Metastatic Lung Carcinoma in the Adrenal Gland (tissue), 1 donor: ENCODE measurements around a stretch of chr16.

- PRO-cap = no peak
These were observed 28.3 kb upstream of the SLC7A5 start for GRCh38 chr16:87897479-87898132.

DNA sequence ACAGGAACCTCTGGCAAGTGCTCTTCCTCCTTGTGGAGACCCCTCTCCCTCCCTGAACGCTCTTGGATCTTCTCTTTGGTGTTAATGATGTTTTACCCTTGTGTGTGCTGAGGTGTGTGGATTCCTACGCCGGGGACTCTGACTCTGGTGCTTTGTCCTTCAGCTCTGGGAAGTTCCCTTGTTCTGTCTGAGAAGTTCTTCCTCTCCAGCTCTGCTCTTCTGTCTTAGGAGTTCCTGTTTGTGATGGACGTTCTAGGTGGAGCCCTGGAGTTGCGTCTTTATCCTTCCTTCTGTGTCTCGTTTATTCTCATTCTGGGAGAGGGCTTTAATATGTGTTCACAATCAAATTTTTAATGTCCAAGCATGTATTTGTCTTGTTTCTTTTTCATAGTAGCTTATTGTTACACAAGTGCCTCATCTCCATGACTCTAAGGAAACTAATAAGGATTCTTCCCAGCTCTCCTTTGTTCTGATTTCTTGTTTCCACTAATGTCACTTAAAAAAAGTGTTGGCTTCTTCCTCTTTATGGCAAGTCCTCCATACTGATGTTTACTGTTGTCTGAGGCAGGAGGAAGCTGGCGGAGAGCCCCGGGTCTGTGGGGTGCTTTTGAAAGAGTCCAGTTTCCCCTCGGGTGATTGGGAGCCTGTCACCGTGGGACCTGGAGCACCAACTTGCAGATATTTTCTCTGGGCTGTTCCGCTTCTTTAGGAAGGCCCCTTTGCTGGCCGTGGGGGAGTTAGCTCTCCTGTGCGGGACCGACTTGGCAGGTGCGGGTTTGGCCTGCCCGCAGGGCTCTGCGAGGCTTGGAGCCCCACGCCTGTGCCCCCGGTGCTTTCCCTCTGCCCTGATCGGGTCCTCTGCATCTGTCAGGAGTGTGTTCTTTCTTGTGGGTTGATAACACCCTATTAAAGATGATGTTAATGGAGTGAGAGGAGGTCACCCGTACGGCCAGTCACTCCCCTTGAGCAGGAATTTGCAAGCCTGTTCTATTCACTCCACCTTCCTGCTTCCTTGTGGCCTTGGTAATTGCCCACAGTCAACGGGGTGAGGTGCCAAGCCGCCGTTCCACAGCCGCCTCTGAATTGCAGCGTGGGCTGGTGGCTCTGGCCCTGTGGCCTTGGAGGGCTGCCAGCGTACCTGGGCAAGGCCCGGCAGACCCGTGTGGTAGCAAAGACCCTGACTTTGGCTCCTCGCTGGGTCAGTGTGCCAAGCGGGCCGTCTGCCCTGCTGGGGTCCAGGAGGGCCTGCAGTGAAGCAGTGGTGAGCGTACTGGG, 3.1 kb downstream of the BANP start:
- PRO-cap = bidirectional peak, plus-strand start at position 243 of the sequence, minus-strand start at position 146 of the sequence

GRCh38 chr16:87982379-87982782, 31.1 kb downstream of the BANP start:
- PRO-cap = no peak

GRCh38 chr16:87986480-87986794, 35.2 kb downstream of the BANP start:
- PRO-cap = no peak

- PRO-cap = no peak
These were observed 135.5 kb downstream of the BANP start for GRCh38 chr16:88086670-88087192.

DNA sequence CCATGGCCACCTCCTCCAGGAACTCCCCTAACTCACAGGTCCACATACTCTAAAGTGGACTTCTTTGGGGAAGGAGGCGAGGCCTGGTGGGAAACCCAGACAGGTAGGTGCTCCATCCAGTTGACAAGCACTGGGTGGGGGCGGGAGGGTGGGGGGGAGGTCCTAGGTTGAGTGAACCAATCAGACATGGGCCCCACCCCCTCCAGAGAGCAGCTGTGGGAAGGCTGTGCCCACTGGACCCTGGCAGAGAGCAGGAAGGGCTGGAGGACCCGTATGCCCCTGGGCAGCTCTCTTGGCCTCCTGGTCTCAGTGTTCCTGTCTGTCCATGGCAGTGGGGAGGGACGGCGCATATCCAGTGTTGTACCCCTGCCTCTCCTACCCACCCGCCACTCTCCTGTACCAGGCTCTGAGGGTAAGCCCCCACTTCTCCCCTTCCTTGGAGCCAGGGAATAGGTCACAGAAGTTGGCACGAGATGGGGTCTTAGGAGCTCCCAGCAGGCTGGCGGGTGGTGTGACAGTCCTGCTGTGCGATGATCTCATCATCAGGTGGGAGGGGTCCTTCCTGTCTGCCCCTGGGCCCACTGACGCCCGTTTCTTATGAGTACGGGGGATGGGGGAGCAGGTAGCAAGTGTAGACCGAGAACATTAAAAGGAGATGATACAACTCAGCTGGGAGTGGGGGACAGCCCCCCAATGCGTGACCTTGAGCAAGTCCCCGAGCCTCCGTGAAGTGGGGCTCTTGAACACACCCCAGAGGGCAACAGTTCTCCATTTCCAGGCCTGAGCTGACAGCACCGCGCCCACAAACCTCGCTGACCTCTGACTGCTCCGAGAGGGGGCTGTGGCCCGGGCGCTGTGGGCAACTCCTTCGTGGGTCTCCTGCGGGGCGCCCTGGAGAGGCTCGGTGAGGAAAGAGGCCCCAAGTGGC, 1.3 kb upstream of the ZFPM1 start:
- PRO-cap = no peak

GRCh38 chr16:88508973-88509993, 56.2 kb downstream of the ZFPM1 start:
- PRO-cap = no peak

- PRO-cap = no peak
These were observed 57.2 kb downstream of the ZFPM1 start for GRCh38 chr16:88510148-88510720.

GRCh38 chr16:88531747-88532348, 38.4 kb upstream of the ZC3H18 start:
- PRO-cap = no peak

DNA sequence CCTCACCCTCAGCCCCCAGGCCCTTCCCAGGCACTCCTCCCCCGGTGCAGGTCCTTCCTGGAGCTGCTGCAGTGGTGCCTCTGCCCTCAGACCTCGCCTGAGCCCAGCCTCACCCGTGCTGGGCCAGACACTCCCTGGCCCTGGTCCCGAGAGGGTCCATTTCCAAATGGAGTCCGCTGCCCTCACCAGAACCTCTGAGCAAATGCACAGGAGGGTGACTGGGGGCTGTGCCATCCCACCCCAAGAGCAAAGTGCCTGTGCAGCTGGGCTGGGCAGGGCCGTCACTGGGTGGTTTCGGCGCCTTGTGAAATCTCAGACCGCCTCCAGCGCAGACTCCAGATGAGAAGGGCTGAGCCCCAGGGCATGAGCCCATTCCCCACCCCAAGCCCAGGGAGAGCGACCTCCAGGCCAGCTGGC, 705 bp downstream of the CYBA start:
- PRO-cap = no peak

DNA sequence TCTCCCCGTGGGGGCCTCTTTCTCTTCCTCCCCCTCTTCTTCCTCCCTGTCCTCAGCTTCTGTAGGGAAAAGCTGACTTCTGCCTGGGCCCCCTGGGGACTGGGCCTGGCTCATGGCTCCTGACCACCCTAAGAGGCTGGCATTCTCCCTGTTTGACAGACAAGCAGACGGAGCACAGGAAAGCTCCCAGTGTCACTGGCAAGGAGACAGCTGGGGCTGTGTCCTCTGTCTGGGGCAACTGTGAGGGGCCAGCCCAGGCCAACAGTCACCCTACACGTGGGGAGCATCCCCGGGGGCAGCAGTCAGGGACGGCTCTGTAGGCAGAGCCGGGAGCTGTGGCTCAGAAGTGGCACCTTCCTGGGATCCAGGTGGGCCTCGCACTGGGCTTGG, 14.4 kb downstream of the CTU2 start:
- PRO-cap = no peak

DNA sequence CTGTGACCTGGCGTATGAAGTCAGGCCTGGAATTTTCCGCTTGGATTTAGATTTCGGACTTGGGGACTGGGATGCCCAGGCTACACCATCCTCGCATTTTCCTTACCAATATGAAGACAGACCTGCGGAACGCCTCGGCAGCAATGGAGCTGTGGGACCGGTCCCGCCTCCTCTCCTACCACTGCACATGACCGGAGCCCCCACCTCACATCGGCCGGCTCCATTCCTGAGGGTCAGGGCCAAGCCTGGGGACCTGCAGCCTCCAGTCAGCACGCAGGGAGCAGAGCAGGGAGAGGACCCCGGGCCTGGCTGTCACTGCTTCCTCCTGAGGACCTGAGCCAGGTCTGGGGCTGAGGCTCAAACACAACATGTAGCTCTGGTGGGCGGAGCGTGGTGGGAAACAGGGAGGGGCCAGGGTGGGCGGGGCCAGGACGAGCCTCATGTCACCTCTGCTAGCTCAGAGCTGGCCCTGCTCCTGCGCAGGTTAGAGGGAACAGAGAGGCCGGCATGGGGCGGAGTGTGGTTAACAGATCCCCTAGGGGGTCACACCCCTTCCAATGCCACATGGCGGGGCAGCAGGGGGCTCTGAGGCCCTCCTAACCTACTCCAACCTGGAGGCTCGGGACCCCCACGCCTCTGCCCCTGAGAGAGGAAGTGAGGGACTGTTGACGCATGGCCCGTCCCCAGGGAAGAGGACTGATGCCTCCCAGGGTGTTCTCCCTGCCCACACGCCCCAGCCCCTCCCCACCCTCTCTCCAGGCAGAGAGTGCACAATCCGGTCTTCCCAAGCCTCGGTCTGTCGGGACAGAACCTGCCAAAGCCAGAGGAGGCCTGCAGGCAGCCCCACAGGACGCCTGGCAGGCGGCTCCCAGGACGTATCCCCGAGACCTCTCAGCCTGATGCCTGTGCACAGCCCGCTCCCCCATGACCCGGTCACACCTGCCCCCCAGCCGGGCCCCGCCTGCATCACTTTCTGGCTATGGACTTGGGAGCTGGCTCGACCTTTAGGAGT, 15.3 kb downstream of the PIEZO1 start:
- PRO-cap = bidirectional peak, plus-strand start at position 487 of the sequence, minus-strand start at position 346 of the sequence; unidirectional peak, plus-strand start at position 762 of the sequence; unidirectional peak, plus-strand start at position 787 of the sequence

- PRO-cap = no peak
These were observed 11.1 kb downstream of the PIEZO1 start for GRCh38 chr16:88773805-88774528.

GRCh38 chr16:88779500-88780729, 5.1 kb downstream of the PIEZO1 start:
- PRO-cap = no peak

- PRO-cap = no peak
These were observed 5.4 kb upstream of the PIEZO1 start for GRCh38 chr16:88790300-88790940.

DNA sequence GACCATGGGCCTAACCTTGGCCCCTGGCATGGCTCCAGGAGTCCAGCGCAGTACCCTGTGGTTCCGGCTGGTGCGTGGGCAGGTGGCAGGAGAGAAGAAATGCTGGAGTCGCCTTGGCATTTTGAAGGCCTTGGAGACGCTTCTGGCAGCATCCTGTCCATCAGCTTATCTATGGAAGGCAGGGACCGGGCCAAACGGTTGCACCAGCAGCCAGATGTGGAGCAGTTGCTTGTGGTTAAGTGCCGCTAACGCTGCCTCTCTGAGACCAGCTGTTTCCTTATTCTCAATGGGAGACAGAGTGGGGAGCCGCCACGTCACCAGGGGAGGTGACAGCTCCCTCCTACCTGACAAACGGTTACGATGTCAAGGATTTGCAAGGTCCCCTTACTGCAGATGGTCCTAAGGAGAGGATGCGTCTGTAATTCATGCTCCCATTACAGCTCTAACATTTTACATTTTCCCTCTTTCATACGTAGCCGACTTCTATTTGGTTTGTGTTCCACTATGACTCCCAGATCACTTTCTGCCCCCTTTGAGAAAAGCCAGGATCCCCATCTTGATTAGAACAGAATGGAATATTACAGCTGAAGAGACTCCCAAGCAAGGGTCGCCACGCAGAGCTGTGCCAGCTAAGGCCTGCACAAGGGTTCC, 3.6 kb upstream of the CDT1 start:
- PRO-cap = no peak

DNA sequence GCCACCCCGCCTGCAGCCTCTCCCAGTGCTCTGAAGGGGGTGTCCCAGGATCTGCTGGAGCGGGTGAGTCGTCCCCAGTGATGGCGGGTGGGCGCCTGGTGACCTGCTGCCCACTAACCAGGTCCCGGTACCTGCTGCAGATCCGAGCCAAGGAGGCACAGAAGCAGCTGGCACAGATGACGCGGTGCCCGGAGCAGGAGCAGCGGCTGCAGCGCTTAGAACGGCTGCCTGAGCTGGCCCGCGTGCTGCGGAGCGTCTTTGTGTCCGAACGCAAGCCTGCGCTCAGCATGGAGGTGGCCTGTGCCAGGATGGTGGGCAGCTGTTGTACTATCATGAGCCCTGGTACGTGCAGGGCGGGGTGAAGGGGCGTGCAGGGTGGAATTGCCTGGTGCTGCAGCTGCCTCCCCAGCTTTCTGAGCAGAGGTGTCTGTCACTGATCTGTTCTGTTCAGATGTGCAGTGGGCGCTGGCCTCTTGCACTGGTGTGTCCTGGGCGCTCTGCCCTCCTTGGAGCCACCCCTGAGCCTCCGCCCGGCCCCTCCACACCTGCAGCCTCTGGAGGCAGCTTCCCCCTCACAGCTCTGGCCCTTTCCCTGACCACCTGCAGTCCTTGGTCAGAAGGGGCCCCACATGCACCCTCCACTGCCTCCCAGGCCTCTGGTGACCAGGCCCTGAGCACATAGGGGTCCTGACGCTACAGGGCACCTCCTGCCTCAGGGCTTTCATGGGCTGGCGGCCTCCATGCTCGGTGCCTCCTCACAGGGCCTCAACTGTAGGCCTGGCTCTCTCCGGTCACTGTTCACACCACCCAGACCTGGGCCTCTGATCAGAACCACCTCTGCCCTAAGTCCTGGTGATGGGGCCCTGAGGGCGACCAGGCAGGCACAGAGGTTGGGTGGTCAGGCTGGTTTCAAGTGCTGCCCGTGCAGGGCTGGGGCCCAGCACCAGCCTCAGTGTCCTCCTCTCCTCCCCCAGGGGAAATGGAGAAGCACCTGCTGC, 3.9 kb downstream of the CDT1 start:
- PRO-cap = no peak

DNA sequence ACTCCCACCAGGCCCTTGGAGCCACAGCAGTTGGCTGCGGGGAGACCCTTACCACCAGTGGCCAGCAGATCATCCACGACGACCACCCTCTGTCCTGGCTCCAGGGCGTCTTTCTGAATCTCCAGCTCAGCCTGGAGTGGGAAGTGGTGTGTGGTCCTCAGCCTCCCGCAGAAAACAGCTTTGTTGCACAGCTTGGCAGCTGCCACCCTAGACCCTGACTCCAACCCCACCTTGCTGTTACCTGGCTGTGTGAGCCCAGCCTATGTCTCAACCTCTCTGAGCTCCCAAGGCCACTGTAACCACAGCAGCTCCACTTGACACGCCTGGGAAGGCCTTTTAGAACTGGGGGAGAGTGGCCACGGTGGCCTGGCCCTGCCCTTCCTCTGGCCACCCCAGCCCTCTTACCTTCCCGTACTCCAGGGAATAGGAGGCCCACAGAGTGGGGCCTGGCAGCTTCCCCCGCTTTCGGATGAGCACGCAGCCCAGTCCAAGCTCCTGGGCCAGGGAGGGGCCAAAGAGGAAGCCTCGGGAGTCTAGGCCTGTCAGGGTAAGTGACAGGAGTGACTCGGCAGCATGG, 1.6 kb downstream of the APRT start:
- PRO-cap = no peak

- PRO-cap = no peak
These were observed 13.7 kb downstream of the GALNS start for GRCh38 chr16:88842920-88843522.

- PRO-cap = no peak
These were observed 3.1 kb upstream of the PABPN1L start for GRCh38 chr16:88869326-88870187.